GM12878 (cell line): ENCODE measurements around the genes GBGT1 and MYMK.

- RAMPAGE, long total RNA = no peak
- RRBS, 2 experiments = no CpG with 5 or more reads among the region's 8 CpGs
CAGE:
- cytosol, long polyA minus RNA = no peak
- cytosol, long polyA plus RNA = no peak
- long polyA plus RNA = no peak
- nucleolus, long total RNA = no peak
- nucleus, long polyA plus RNA = no peak
- nucleus, long total RNA = no peak
These were observed 869 bp downstream of the GTF3C5 start for GRCh38 chr9:133031596-133032136.

DNA sequence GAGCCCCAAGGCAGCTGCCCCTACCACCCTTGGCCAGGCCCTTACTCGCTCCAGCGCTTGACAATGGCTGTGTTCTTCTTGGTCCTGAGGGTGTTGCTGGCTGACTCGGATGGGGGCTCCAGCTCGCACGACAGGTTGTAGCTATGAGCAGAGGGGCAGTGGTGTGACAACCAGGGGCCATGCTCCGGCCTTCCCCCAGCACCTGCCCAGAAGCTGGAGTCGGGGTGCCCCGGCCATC is 18.7 kb downstream of the RALGDS start:
- RAMPAGE, long total RNA = no peak
- RRBS, 2 experiments = 91 to 95% methylated on average over 3 of the region's 8 CpGs
CAGE:
- cytosol, long polyA minus RNA = no peak
- cytosol, long polyA plus RNA = no peak
- long polyA plus RNA = no peak
- nucleolus, long total RNA = no peak
- nucleus, long polyA plus RNA = no peak
- nucleus, long total RNA = no peak

- RAMPAGE, long total RNA = no peak
- RRBS, 2 experiments = 100% methylated on average over 1 to 2 of the region's 19 CpGs
CAGE:
- cytosol, long polyA minus RNA = no peak
- cytosol, long polyA plus RNA = no peak
- long polyA plus RNA = no peak
- nucleolus, long total RNA = no peak
- nucleus, long polyA plus RNA = no peak
- nucleus, long total RNA = no peak
These were observed 15.4 kb downstream of the RALGDS start for GRCh38 chr9:133105628-133106129.

- RAMPAGE, long total RNA = no peak
- RRBS, 2 experiments = no CpG with 5 or more reads among the region's 11 CpGs
CAGE:
- cytosol, long polyA minus RNA = no peak
- cytosol, long polyA plus RNA = no peak
- long polyA plus RNA = no peak
- nucleolus, long total RNA = no peak
- nucleus, long polyA plus RNA = no peak
- nucleus, long total RNA = no peak
These were observed 13.7 kb downstream of the RALGDS start for GRCh38 chr9:133107349-133107714.

GRCh38 chr9:133121928-133122503 is 976 bp upstream of the RALGDS start:
- RAMPAGE, long total RNA = no peak
- RRBS, 2 experiments = no CpG with 5 or more reads among the region's 6 CpGs
CAGE:
- cytosol, long polyA minus RNA = no peak
- cytosol, long polyA plus RNA = no peak
- long polyA plus RNA = no peak
- nucleolus, long total RNA = no peak
- nucleus, long polyA plus RNA = no peak
- nucleus, long total RNA = no peak

GRCh38 chr9:133148707-133149865 is 14.6 kb downstream of the GBGT1 start:
- RAMPAGE, long total RNA = no peak
- RRBS, 2 experiments = 1 to 2% methylated on average over 37 to 42 of the region's 139 CpGs
CAGE:
- cytosol, long polyA minus RNA = no peak
- cytosol, long polyA plus RNA = start-site peak on the minus strand at chr9:133148984-133149556, 82 and 88 reads in 2 replicates
- long polyA plus RNA = start-site peak on the minus strand at chr9:133149175-133149265, 59 and 72 reads in 2 replicates
- nucleolus, long total RNA = start-site peak on the minus strand at chr9:133148764-133149433, 64 reads
- nucleus, long polyA plus RNA = start-site peak on the minus strand at chr9:133148975-133149093, 9 and 11 reads in 2 replicates; start-site peak on the minus strand at chr9:133149175-133149276, 115 and 196 reads in 2 replicates
- nucleus, long total RNA = no peak

DNA sequence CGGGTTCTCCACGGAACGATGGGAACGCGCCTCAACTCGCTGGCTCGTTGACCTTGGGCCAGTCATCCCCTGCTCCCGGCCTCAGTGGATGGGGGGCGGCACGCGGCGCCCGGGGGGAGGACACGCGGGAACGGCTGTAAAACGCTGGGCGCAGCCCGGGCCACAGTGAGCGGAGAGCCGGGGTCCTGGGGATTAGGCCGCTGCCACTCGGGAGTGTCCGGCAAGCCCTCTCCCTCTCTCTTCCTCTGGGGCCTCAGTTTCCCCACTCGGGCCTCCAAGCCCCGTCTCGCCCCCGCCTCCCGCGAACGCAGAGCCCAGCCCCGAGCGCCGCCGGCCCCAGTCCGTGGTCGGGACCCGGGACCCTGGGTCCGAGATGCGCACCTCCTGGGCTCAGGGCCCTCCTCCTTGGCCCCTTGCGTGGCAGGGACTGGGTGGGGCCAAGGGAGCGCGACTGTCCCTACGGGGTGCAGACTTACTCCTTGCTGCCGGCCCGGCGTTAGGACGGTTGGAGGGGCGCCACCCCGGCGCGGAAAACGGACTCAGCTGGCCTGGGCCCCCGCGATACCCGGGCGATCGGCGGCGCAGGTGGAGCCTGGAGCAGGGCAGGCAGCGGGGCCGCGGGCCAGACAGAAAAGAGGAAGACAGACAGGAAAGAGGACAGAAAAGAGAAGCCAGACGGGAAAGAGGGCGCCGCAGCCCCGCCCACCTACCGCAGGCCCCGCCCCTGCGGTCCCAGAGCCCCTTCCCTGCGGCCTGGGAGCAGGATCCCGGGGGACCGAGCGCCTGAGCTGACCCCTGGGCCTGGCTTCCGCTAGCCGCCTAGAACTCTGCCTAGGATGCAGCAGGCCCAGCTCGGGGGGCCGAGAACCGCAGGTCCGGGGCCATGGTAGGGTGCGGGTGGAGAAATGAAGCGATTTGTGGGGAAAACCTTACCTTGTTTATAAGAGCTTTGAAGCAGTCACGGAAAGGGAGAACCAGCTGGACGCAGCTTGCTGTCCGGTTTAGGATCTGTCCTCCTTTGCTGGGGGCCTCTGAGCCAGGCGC is at the start of gene GBGT1:
GBGT1 (minus strand) TSS at position 637 of the 1,044 bp plus-strand sequence.
- RAMPAGE, long total RNA = no peak
- RRBS, 2 experiments = 16 to 30% methylated on average over 32 to 42 of the region's 86 CpGs
CAGE:
- cytosol, long polyA minus RNA = no peak
- cytosol, long polyA plus RNA = no peak
- long polyA plus RNA = no peak
- nucleolus, long total RNA = no peak
- nucleus, long polyA plus RNA = start-site peak on the minus strand centred at position 657 of the sequence, 41 bp wide, 7 and 7 reads in 2 replicates
- nucleus, long total RNA = no peak

DNA sequence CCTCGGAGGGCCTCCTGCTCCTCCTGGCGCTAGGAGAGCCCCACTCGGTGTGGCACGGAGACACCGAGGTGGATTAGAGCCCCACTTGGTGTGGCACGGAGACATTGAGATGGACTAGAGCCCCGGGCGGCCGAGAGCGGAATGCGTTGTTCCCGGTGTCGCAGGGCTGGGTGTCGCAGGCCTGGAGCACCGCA is 200 bp downstream of the RPL7A start:
- RAMPAGE, long total RNA = no peak
- RRBS, 2 experiments = no CpG with 5 or more reads among the region's 15 CpGs
CAGE:
- cytosol, long polyA minus RNA = no peak
- cytosol, long polyA plus RNA = no peak
- long polyA plus RNA = no peak
- nucleolus, long total RNA = no peak
- nucleus, long polyA plus RNA = no peak
- nucleus, long total RNA = no peak

DNA sequence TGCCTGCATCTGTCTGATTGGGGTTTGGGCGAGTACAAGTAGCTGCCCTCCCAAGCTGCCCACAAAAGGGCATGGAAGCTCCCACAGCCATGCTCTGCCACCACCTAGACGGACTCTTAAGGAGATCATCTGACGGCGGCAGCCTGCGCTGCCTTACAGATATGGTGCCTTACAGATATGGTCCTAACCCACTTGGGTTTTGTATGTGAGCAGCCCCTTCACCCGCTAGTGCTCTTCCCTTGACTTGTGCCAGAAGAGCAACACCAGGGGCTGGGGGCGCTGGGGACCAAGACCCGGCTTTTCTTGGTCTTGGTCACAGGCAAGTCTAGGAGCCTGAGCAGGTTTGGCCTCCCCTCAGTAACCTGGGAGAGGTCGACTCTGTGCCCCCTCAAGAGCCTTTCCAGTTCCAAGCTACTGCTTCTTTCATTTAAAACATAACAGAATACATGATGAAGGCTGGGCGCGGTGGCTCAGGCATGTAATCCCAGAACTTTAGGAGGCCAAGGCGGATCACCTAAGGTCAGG is 2.9 kb downstream of the SURF4 start:
- RAMPAGE, long total RNA = no peak
- RRBS, 2 experiments = no CpG with 5 or more reads among the region's 12 CpGs
CAGE:
- cytosol, long polyA minus RNA = no peak
- cytosol, long polyA plus RNA = no peak
- long polyA plus RNA = no peak
- nucleolus, long total RNA = no peak
- nucleus, long polyA plus RNA = no peak
- nucleus, long total RNA = no peak

- RAMPAGE, long total RNA = no peak
- RRBS, 2 experiments = 3 to 24% methylated on average over 5 to 13 of the region's 30 CpGs
CAGE:
- cytosol, long polyA minus RNA = no peak
- cytosol, long polyA plus RNA = no peak
- long polyA plus RNA = no peak
- nucleolus, long total RNA = no peak
- nucleus, long polyA plus RNA = no peak
- nucleus, long total RNA = no peak
These were observed 7.4 kb downstream of the ADAMTS13 start for GRCh38 chr9:133429525-133429916.

DNA sequence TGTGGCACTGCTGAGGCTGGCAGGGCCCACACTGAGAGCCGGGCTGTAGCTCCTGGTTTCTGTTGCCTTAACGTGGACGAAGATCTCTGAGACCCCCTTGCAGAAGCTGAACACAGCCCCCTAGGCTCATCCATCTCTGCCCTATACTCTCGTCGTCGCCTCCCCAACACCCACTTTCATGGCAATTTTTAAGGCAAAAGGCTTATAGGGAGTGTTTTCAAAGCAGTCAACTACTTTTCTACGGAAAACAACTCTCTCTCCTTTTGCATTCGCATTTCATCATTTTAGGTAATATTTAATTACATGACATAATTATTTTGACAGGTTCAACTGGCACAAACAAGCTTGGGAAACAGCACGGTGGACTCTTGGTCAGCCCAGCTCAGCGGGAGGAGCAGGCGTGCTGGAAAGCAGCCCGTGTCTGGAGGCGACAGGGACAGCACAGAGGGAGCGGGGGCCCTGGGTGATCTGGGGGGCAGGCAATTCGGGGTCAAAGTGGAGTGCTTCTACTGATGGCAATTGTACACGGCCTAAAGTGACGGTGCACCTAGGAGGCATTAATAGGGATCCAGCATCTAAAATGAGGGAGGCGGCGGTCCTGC is 3.7 kb downstream of the MYMK start:
- RAMPAGE, long total RNA = no peak
- RRBS, 2 experiments = no CpG with 5 or more reads among the region's 19 CpGs
CAGE:
- cytosol, long polyA minus RNA = no peak
- cytosol, long polyA plus RNA = no peak
- long polyA plus RNA = no peak
- nucleolus, long total RNA = no peak
- nucleus, long polyA plus RNA = no peak
- nucleus, long total RNA = no peak

- RAMPAGE, long total RNA = no peak
- RRBS, 2 experiments = no CpG with 5 or more reads among the region's 15 CpGs
CAGE:
- cytosol, long polyA minus RNA = no peak
- cytosol, long polyA plus RNA = no peak
- long polyA plus RNA = no peak
- nucleolus, long total RNA = no peak
- nucleus, long polyA plus RNA = no peak
- nucleus, long total RNA = no peak
These were observed at the start of gene MYMK for GRCh38 chr9:133524703-133525092. Gene MYMK (minus strand): TSS chr9:133524959.

- RAMPAGE, long total RNA = no peak
- RRBS, 2 experiments = 79 to 85% methylated on average over 17 of the region's 36 CpGs
CAGE:
- cytosol, long polyA minus RNA = no peak
- cytosol, long polyA plus RNA = no peak
- long polyA plus RNA = no peak
- nucleolus, long total RNA = no peak
- nucleus, long polyA plus RNA = no peak
- nucleus, long total RNA = no peak
These were observed 51.1 kb upstream of the SARDH start for GRCh38 chr9:133788959-133789855.

DNA sequence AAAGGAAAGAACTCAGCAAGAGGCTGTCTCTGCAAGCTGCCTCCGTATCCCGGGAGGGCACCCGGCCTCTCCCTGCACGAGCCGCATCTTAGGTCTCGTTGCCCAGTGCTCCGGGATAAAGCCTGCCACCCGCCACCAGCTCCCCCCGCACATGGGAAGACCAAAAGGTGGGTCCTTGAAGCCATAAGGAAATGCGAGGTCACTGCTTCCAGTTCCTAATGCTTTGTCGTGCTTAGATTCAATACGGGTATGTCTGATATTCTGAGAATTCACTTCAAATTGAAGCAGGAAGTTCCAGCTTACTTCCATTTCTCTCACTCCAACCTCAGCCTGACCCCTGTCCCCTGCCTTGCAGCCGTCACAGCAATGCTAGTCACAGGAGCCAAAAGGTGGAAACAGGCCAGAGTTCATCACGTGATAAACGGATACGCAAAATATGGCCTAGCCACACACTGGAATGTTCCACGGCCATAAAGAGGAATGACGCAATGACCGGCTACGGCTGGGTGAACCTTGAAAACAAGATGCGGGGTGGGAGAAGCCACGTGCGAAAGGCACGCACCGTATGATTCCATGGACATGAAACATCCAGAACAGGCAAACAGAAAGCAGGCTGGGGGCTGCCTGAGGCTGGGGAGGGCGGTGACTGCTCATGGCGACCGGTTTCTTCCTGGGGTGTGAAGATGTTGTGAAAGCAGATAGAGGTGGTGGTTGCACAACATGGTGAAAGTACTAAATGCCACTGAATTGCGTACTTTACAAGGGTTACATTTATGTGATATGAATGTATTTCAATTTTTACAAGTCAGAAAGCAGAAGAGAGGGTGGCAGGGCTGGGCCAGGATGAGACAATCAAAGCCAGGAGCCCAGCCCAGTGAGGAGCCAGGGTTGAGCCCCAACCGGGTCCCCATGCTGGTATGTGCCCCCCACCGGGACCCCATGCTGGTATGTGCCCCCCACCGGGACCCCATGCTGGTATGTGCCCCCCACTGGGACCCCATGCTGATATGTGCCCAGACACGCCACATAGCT is 117.7 kb upstream of the SARDH start:
- RAMPAGE, long total RNA = no peak
- RRBS, 2 experiments = 97 to 99% methylated on average over 7 of the region's 33 CpGs
CAGE:
- cytosol, long polyA minus RNA = no peak
- cytosol, long polyA plus RNA = no peak
- long polyA plus RNA = no peak
- nucleolus, long total RNA = no peak
- nucleus, long polyA plus RNA = no peak
- nucleus, long total RNA = no peak

- RAMPAGE, long total RNA = no peak
- RRBS, 2 experiments = 71 to 98% methylated on average over 2 of the region's 23 CpGs
CAGE:
- cytosol, long polyA minus RNA = no peak
- cytosol, long polyA plus RNA = no peak
- long polyA plus RNA = no peak
- nucleolus, long total RNA = no peak
- nucleus, long polyA plus RNA = no peak
- nucleus, long total RNA = no peak
These were observed 118.0 kb downstream of the VAV2 start for GRCh38 chr9:133873860-133874783.

GRCh38 chr9:133974403-133975270 is 17.5 kb downstream of the VAV2 start:
- RAMPAGE, long total RNA = no peak
- RRBS, 2 experiments = no CpG with 5 or more reads among the region's 24 CpGs
CAGE:
- cytosol, long polyA minus RNA = no peak
- cytosol, long polyA plus RNA = no peak
- long polyA plus RNA = no peak
- nucleolus, long total RNA = no peak
- nucleus, long polyA plus RNA = no peak
- nucleus, long total RNA = no peak

GRCh38 chr9:133978981-133980057 is 12.8 kb downstream of the VAV2 start:
- RAMPAGE, long total RNA = no peak
- RRBS, 2 experiments = 39 to 63% methylated on average over 3 to 4 of the region's 55 CpGs
CAGE:
- cytosol, long polyA minus RNA = no peak
- cytosol, long polyA plus RNA = no peak
- long polyA plus RNA = no peak
- nucleolus, long total RNA = no peak
- nucleus, long polyA plus RNA = no peak
- nucleus, long total RNA = no peak

DNA sequence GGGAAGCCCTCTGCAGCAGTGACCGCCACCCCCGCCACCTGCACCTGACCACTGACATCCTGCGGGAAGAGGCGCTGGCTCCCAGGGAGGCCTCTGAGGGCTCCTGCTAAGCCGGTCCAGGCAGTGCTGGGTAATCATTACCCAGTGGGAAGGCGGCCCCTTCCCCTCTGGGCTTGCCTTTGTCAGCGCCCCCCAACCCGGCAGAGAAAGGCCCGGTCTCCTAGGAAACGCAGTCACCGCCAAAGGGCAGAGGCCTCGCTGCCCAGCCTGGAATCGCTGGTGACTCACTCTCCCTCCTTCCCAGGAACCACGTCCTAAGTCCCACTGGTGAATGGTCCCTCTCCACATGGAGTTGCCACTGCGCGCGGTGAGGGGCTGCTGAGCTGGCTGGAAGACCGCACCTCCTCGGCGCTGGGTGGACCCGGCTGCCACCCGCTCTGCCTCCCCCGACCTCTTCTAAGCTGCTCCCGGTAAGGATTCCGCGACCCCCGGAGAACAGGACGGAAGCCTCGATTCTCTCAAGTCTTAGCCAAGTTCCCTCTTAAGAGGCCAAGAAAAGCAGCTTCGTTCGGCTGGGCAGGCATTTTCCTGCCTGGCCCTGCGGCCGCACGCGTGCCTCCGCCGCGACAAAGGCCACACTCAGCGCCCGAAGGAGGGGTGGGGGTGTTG is 1.2 kb downstream of the VAV2 start:
- RAMPAGE, long total RNA = no peak
- RRBS, 2 experiments = 3 to 27% methylated on average over 7 to 9 of the region's 40 CpGs
CAGE:
- cytosol, long polyA minus RNA = no peak
- cytosol, long polyA plus RNA = no peak
- long polyA plus RNA = no peak
- nucleolus, long total RNA = no peak
- nucleus, long polyA plus RNA = no peak
- nucleus, long total RNA = no peak

DNA sequence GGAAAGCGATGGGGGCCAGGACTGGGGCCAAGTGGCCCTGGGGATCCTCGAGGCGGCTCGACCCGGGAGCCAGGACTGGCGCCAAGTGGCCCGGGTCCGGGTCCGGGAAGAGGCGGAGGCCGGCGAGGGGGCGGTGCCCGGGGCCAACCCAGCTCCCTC is 828 bp downstream of the VAV2 start:
- RAMPAGE, long total RNA = no peak
- RRBS, 2 experiments = no CpG with 5 or more reads among the region's 14 CpGs
CAGE:
- cytosol, long polyA minus RNA = no peak
- cytosol, long polyA plus RNA = no peak
- long polyA plus RNA = no peak
- nucleolus, long total RNA = no peak
- nucleus, long polyA plus RNA = no peak
- nucleus, long total RNA = no peak

DNA sequence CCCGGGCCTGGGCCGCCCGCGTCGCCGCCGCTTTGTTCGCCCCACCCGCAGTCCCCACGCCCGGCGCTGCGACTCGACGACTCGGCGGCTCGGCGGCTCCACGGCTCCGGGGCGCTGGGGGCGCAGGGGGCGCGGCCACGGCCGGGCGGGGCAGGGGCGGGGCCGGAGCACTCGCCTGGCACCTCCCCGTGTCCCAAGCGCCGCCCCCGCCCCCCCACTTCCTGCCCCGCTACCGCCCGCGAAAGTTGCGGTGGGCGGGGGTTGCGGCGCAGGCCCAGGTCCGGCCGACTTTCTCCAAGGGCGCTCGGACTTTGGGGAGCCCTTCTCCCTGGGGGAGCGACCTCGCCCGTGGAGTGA is 558 bp upstream of the VAV2 start:
- RAMPAGE, long total RNA = no peak
- RRBS, 2 experiments = under 1 to 1% methylated on average over 34 to 38 of the region's 50 CpGs
CAGE:
- cytosol, long polyA minus RNA = no peak
- cytosol, long polyA plus RNA = no peak
- long polyA plus RNA = no peak
- nucleolus, long total RNA = no peak
- nucleus, long polyA plus RNA = no peak
- nucleus, long total RNA = no peak